Upper lobe of left lung (tissue), 5 donors: ENCODE data around the gene FADD.

DNA sequence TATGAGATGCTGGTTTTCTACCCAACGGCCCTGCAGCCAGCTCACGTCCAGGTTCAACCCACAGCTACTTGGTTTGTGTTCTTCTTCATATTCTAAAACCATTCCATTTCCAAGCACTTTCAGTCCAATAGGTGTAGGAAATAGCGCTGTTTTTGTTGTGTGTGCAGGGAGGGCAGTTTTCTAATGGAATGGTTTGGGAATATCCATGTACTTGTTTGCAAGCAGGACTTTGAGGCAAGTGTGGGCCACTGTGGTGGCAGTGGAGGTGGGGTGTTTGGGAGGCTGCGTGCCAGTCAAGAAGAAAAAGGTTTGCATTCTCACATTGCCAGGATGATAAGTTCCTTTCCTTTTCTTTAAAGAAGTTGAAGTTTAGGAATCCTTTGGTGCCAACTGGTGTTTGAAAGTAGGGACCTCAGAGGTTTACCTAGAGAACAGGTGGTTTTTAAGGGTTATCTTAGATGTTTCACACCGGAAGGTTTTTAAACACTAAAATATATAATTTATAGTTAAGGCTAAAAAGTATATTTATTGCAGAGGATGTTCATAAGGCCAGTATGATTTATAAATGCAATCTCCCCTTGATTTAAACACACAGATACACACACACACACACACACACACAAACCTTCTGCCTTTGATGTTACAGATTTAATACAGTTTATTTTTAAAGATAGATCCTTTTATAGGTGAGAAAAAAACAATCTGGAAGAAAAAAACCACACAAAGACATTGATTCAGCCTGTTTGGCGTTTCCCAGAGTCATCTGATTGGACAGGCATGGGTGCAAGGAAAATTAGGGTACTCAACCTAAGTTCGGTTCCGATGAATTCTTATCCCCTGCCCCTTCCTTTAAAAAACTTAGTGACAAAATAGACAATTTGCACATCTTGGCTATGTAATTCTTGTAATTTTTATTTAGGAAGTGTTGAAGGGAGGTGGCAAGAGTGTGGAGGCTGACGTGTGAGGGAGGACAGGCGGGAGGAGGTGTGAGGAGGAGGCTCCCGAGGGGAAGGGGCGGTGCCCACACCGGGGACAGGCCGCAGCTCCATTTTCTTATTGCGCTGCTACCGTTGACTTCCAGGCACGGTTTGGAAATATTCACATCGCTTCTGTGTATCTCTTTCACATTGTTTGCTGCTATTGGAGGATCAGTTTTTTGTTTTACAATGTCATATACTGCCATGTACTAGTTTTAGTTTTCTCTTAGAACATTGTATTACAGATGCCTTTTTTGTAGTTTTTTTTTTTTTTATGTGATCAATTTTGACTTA, 11.7 kb downstream of the CCND1 start:
- PRO-cap, 2 experiments, result no peak in any of the 2 experiments
- RAMPAGE, long total RNA, 4 experiments, result no peak in any of the 4 experiments

DNA sequence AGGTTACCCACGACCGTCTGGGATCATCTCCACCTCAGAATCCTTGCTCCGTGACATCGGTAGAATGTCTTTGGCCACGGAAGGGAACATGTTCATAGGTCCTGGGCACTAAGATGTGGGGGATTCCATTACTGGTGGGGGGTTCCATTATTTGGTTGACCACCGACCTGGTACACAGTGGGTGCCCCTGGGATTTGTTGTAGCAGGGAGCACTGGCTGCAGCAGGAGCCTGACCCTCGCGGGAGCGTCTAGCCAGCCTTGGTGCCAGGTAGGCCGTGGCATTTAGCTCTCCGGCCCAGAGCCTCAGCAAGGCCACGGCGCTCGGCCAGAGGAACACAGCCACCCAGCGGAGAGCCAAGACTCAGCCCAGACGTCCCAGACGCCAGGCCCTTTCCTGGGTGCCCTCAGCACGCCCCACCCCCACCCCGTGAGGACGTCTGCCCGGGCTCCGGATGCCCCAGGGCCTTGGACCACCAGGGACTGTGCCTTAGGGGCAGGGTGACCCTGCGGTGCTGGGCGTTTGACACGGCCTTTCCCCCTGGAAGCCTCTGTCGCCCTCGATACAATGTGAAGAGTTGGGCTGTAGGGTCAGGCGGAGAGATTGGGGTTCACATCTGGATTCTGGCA, 99.0 kb upstream of the FGF3 start:
- PRO-cap, 2 experiments, result no peak in any of the 2 experiments
- RAMPAGE, long total RNA, 4 experiments, result no peak in any of the 4 experiments

GRCh38 chr11:69992829-69993312, 85.2 kb upstream of the ANO1 start:
- PRO-cap, 2 experiments, result no peak in any of the 2 experiments
- RAMPAGE, long total RNA, 4 experiments, result no peak in any of the 4 experiments

- PRO-cap, 2 experiments, result no peak in any of the 2 experiments
- RAMPAGE, long total RNA, 4 experiments, result no peak in any of the 4 experiments
Observed at GRCh38 chr11:70088755-70089099, 10.6 kb downstream of the ANO1 start.

GRCh38 chr11:70128349-70129015, 50.4 kb downstream of the ANO1 start:
- PRO-cap, 2 experiments, result no peak in any of the 2 experiments
- RAMPAGE, long total RNA, 4 experiments, result no peak in any of the 4 experiments

DNA sequence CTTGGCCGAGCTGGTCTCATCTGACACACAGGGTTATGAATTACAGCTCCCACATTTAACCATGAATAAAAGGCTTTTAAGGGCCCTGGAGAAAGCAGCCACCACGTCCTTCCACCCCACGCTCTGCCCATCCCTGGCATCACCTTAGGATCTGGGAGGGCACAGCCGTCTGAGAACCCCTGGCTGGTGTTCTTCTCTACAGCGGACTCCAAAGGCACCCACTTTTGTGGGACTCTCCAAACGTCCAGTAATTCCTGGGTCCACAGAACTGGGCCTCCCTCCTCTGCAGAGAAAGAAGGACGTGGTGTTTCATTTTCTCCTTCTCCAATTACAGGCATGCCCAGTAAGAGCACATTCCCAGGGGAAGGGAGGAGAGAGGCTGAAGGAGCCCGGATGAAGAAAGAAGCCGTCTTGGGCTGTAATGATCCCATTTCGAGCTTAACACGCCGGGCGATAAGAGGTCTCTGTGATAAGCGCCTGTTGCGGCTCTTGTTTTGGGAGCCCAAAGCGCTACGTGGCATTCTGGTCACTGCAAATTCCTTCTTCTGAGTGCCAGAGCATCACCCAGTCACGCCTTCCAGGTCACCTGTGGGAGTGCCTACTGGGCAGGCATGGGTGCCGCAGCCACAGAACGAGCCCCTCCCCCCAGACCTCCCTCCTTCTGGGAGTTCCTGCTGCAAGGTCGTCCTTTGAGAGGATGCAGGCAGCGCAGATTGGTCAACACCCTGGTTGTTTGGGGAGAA, 57.4 kb downstream of the ANO1 start:
- PRO-cap, 2 experiments, result no peak in any of the 2 experiments
- RAMPAGE, long total RNA, 4 experiments, result no peak in any of the 4 experiments

DNA sequence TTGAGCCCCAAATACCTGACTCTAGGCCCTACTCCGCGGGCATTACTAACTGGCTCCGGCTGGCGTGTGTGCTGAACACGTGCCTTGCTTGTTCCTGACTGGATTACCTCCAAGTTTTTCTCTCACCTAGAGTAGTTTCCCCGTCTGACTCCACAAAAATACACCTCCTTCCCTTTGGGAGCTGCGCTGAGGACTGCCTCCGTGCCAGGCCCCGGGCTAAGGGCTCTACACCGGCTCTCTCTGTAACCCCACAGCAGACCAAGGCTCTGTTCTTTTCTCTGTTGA, 61.7 kb downstream of the ANO1 start:
- PRO-cap, 2 experiments, result no peak in any of the 2 experiments
- RAMPAGE, long total RNA, 4 experiments, result no peak in any of the 4 experiments

DNA sequence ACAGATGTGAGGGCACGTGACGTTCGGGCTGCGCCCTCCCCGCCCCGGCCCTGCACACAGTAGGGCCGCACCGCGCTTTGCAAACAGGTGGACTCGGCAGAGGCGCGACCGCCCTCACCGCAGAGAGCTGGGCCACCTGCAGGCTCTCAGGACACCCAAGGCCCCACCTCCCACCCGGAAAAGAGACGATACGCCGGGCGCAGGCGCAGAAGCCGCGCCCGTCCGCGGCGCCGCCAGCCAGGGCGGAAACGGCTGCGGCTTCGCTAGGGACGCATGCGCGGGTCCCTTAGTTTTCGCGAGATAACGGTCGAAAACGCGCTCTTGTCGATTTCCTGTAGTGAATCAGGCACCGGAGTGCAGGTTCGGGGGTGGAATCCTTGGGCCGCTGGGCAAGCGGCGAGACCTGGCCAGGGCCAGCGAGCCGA, at the start of gene FADD:
Gene FADD, plus strand, starts transcription at position 318 of the 425 bp plus-strand sequence.
- PRO-cap, 2 experiments, result peak in 2 of 2 experiments; most common plus-strand start position 337 of the sequence (in 1); most common minus-strand start position 168 of the sequence (in 1)
- RAMPAGE, long total RNA, 4 experiments, result start-site peak on the plus strand in 2 of 4 experiments, centred at positions 335 to 342 of the sequence, 27 to 65 reads per replicate

- PRO-cap, 2 experiments, result no peak in any of the 2 experiments
- RAMPAGE, long total RNA, 4 experiments, result no peak in any of the 4 experiments
Observed at GRCh38 chr11:70233431-70233895, 30.4 kb downstream of the FADD start.

GRCh38 chr11:70251850-70252364, 18.6 kb upstream of the PPFIA1 start:
- PRO-cap, 2 experiments, result no peak in any of the 2 experiments
- RAMPAGE, long total RNA, 4 experiments, result no peak in any of the 4 experiments

DNA sequence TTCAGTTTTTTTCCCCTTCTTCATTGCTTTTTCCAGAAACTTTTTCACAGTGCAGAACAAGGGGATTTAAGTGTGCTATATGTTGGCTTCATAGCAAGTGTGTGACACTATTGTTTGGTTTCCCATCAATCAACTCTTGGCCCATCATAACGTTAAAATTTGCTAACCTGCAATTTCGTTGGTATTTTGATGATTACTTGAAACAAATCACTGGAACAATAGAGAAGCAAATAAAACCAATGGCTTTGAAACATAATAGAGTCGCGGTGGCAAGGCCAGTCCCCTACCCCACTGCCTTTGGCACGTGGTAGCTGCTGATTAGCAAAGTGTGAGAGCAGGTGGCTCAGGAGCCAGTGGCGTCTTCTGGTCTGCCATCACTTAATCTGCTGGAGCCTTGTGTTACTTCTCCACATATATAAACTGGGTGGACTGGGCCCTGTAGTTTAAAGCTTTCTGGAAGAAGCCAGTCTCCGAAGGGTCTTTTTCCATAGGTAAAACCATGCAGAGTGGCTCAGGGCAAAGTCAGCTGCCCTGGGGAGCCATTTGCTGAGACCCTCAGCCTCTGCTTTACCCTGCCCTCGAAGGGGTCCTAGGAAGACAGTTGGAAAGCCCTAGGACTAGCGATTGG, 22.9 kb downstream of the PPFIA1 start:
- PRO-cap, 2 experiments, result no peak in any of the 2 experiments
- RAMPAGE, long total RNA, 4 experiments, result no peak in any of the 4 experiments

GRCh38 chr11:70294079-70294617, 23.7 kb downstream of the PPFIA1 start:
- PRO-cap, 2 experiments, result no peak in any of the 2 experiments
- RAMPAGE, long total RNA, 4 experiments, result start-site peak on the plus strand in 1 of 4 experiments, at chr11:70294423-70294489 at its widest, 12 reads per replicate

DNA sequence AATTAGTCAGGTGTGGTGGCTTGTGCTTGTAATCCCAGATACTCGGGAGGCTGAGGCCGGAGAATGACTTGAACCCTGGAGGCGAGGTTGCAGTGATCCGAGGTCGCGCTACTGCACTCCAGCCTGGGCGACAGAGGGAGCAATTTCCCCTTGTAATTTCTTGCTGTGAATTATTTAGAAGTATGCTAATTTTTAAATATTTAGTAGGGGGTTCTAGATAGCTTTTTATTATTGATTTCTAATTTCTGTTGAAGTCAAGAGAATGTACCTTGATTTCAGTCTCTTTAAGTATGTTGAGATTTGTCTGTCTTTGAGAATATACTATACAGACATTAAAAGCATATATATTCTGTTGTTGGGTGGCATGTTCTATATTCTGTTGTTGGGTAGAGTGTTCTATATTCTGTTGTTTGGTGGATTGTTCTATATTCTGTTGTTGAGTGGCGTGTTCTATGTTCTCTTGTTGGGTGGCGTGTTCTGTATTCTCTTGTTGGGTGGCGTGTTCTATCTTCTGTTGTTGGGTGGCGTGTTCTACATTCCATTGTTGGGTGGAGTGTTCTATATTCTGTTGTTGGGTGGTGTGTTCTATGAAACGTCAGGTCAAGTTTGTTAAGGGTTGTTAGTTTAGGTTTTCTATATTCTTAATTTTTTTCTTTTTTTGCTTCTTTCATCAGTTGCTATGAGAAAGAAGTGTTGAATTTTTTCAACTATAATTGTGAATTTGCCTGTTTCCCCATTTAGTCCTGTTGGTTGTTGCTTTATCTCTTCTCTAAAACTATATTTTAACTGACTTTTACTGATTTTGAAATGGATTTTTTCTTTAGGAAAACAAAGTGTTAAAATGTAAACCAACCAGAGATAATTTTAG, 27.1 kb upstream of the CTTN start:
- PRO-cap, 2 experiments, result no peak in any of the 2 experiments
- RAMPAGE, long total RNA, 4 experiments, result no peak in any of the 4 experiments

DNA sequence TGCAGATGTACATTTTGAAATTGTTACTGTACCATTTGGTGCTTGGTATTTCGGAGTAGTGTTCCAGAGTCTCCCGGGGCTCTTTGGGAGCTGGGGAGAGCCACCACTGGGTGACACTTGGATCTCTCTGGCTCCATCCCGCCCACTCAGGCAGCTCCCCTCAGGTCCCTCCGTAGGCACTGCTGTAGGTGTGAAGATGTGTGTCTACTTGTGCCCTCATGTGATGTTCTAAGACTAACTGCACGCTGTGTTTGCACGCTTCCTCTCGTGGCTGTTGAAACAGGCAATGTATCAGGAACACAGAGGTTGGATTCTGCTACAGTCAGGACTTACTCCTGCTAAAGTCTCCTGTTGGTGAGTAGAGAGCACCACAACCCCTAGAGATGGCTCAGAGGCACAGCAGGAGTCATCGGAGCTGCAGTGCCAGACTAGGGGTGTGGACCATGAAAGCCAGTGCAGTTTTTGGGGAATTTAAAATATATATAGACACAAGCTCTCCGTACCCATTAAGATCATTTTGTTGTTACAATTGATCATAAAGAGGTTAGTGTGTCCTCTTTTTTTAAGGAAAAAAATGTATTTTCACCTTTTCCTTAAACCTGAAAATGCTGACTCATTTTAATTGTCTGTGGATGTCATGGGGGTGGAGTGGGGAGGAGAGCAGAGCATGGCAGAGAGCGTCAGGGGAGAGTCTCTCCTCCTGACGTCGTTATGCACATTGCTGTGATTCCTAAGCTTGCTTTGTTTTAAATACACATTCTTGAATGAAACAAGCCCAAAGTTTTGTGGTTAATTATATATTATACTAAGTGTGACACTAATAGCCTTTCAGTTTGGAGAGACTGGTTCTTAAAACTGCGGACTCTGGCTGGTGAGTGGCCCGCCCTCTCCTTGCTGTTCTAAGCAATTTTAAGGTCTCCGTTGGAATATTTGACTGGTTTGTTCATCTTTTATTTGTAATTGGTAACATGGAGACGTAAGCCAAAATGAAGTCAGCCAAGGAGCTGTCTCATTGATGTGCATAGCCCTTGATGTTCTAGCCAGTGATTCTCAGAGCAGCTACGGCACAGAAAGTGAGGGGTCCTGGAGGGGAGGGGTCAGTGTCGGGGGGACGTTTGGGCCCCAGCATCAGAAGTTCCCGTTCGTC, 16.2 kb upstream of the CTTN start:
- PRO-cap, 2 experiments, result no peak in any of the 2 experiments
- RAMPAGE, long total RNA, 4 experiments, result no peak in any of the 4 experiments

DNA sequence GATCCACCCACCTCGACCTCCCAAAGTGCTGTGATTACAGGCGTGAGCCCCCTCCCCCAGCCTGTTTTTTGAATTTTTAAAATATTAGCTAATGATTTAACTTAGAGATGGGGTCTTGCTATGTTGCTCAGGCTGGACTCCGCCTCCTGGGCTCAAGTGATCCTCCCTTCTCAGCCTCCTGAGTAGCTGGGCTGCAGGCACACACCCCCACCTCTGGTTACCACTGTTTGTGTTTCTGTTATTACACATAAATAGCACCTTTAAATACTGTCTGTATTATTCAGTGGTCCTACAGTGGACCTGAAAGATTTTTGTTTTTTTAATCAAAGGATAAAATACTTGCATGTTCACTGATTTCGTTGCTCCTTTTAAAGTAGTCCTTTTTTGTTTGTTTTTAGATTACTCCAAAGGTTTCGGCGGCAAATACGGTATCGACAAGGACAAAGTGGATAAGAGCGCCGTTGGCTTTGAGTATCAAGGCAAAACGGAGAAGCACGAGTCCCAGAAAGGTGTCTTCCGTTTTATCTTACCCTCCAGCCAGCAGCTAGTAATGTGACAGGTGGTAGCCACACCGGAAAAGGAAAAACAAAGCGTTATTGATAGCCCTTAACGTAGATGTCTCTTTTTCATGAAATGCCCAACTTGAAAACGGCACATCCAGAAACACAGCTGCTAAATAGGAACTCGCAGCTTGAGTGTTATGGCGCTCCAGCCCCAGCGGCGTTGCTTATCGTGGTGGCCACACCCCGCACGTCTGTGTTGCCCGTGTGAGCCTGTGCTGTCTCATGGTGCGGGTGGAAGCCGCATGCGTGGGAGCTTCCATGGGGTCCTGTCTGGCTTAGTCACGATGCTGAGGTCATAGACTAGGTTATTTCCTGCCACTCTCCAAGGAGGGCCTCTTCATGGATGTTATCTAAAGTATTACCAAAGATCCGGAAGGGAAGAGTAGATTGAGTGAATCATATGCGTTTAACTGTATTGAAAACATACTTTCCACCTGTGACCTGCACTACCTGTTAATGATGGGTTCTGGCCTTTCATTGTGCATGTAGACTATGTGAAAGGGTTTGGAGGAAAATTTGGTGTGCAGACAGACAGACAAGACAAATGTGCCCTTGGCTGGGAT, 21.4 kb downstream of the CTTN start:
- PRO-cap, 2 experiments, result no peak in any of the 2 experiments
- RAMPAGE, long total RNA, 4 experiments, result no peak in any of the 4 experiments

- PRO-cap, 2 experiments, result no peak in any of the 2 experiments
- RAMPAGE, long total RNA, 4 experiments, result start-site peak on the minus strand in 1 of 4 experiments, at chr11:70482062-70482195 at its widest, 5 reads per replicate
Observed at GRCh38 chr11:70481852-70483038, 83.9 kb downstream of the CTTN start.

- PRO-cap, 2 experiments, result no peak in any of the 2 experiments
- RAMPAGE, long total RNA, 4 experiments, result start-site peak on the minus strand in 3 of 4 experiments, at chr11:70616795-70617657 at its widest, 6 to 39 reads per replicate
Observed at GRCh38 chr11:70616651-70617696, 218.6 kb downstream of the CTTN start.

DNA sequence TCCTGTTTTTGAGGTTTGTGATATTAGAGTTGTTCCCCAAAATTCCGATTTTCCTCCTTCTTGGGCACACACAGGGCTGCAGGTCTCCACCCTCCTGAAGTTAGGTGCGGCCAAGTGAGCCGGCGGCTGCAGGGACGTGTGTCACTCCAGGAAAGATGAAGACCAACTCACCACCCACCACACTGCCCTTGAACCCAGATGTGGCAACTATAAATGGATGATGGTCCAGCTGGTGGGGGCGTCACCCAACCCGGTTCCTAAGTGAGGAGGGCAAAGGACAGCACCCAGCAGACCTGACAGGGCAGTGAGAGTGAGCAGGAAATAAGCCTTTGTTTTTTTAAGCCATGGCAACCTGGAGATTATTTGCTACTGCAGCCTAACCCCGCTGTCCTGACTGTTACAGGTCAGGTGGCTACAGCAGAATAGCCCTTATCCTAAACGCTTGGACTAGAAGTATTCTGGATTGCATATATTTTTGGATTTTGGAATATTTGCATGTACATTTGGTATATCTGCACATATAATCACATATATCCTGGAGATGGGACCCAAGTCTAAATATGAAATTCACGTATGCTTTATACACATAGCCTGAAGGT, 228.9 kb downstream of the CTTN start:
- PRO-cap, 2 experiments, result no peak in any of the 2 experiments
- RAMPAGE, long total RNA, 4 experiments, result no peak in any of the 4 experiments

GRCh38 chr11:71266190-71266867, 14.0 kb upstream of the SHANK2 start:
- PRO-cap, 2 experiments, result no peak in any of the 2 experiments
- RAMPAGE, long total RNA, 4 experiments, result no peak in any of the 4 experiments

DNA sequence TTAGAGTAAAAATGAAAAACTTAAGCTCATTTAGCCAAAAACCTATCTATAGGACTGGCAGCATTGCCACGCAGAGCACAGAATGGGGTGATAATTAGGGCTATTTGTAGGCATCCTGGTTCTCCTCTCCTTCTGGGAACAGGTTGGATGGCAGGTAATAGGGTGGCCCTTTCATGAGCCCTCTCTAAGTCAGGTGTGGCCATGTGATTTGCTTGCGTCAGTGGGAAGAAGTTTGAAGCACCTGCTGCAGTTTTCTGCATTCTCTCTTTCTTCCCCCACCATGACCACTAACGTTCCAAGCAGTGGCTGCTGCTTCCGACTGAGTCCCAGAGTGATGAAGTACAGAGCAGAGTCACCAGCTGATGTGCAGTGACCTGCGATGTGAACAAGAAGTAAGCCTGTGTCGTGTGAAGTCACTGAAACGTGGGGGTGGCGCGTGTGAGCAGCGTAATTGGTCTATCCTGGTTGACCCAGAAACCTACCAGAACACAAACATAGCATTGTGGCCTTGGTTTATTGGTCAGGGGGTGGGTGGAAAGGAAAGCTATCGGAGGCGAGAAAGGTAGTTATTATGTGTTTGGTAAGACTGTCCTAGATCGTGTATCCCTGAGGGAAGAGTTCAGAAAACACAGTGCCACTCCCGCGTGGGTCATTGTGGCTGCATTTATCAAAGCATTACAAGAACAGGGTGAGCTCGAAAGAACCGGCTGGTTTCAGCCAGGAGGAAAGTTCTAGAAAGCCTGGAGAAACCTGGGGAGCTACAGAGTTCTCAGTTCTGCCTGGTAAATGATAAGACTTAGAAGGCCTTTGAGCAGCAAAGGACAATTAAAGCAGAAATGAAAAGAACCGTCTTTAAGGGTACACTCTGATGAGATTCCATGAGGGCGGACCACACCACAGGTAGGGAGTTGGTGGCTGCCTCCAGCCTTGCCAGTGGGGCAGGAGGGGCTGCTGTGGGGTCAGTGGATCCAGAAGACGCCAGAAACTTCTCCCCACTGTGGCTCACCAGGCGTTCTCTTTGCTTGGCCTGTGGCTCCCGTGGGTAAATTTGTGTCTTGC, 3.6 kb downstream of the KRTAP5-7 start:
- PRO-cap, 2 experiments, result no peak in any of the 2 experiments
- RAMPAGE, long total RNA, 4 experiments, result no peak in any of the 4 experiments